Airway epithelial cell (primary cell): ENCODE data around the genes HSPA8, OR4D5 and OR10G4.

DNA sequence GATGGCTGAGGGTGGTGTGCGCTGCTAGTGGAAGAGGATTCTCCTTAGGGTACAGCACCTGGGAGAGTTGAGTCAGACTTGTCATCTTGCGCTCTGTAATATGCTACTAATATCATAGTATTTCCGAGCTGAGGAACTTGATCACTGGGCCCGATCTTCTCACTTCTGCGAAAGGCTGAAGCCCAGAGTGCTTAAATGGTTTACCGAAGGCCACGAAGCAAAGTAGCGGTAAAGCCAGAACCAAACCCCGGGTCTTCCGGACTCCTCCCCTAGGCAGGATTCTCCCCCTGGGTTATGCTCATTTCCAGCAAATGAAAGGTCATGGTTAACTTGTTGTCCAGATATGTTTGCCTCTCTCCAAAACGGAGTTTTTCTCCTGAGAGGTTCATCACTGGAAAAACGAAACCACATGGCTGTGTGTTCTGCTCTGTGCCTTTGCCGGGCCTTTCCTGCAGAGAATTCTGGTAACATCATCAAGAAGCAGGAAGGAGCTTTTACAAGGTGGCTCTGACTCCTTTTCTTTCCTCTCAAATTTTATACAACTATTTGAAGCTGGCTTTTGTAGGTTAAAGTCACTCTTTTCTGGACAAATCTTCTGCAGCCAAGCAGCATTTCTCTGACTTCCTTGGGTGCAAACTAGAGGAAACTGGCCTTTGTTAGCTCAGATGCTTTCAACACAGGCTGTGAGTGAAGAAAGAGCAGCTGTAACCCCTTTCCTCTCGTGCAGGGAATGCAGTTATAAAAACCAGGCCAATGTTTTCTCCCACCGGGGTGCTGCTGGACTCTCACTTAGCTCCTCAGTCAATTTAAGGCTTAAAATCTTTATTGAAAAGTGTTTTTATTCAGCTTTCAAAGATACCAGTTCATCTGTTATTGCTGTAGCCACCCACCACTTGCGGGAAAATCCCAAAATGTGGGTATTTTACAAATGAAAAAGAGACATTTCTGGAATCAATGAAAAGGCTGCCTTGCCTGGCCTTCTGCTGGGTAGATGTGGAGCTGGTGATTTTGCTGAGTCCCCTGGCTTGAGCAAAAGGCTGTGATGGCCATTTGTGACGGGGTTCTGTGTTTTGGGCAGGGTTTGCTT lies 35.6 kb downstream of the UBASH3B start:
- RAMPAGE, long total RNA, result no peak

- RAMPAGE, long total RNA, result no peak
Observed at GRCh38 chr11:122716948-122717632, 61.6 kb downstream of the UBASH3B start.

- RAMPAGE, long total RNA, result no peak
Observed at GRCh38 chr11:122742272-122743191, 87.0 kb downstream of the UBASH3B start.

- RAMPAGE, long total RNA, result no peak
Observed at GRCh38 chr11:122773931-122774204, 64.4 kb upstream of the CRTAM start.

GRCh38 chr11:122862091-122862568 lies 20.4 kb upstream of the JHY start:
- RAMPAGE, long total RNA, result no peak

DNA sequence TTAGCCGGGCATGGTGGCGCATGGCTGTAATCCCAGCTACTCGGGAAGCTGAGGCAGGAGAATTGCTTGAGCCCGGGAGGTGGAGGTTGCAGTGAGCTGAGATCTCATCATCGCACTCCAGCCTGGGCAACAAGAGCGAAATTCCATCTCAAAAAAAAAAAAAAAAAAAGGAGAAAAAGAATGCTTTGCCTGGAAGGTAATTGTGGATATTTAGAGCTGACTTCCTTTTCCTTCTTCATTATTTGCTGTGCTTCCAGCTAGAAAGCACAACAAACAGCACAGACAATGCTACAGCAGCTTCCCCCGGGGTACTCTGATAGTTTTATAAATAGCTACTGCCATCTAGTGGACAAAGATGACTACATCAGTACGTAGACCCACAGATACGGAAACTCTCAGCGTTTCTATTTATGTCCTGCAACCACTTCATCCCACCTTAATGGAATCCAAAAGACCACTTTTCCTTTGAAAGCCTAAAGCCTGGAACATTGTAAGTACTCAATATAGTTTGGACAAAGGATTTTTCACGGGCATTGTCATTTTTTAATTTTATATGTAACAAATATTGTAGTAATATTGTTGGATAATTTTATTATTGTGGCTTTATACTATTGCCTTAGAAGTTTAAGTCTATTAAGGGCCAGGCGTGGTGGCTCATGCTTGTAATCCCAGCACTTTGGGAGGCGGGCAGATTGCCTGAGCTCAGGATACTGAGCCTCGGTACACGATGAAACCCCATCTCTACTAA lies 7.6 kb downstream of the HSPA8 start:
- RAMPAGE, long total RNA, result no peak

GRCh38 chr11:123055850-123056407 lies 6.0 kb downstream of the HSPA8 start:
- RAMPAGE, long total RNA, result no peak

- RAMPAGE, long total RNA, result no peak
Observed at GRCh38 chr11:123060135-123060434, 1.9 kb downstream of the HSPA8 start.

GRCh38 chr11:123061115-123062257 lies at the start of gene HSPA8:
Gene HSPA8, minus strand, starts transcription at chr11:123062136.
- RAMPAGE, long total RNA, result no peak

GRCh38 chr11:123122059-123123017 lies 60.4 kb upstream of the HSPA8 start:
- RAMPAGE, long total RNA, result no peak

GRCh38 chr11:123364061-123364520 lies 66.0 kb upstream of the GRAMD1B start:
- RAMPAGE, long total RNA, result no peak

- RAMPAGE, long total RNA, result no peak
Observed at GRCh38 chr11:123431792-123432032, 1.6 kb downstream of the GRAMD1B start.

GRCh38 chr11:123450530-123451050 lies 20.5 kb downstream of the GRAMD1B start:
- RAMPAGE, long total RNA, result no peak

DNA sequence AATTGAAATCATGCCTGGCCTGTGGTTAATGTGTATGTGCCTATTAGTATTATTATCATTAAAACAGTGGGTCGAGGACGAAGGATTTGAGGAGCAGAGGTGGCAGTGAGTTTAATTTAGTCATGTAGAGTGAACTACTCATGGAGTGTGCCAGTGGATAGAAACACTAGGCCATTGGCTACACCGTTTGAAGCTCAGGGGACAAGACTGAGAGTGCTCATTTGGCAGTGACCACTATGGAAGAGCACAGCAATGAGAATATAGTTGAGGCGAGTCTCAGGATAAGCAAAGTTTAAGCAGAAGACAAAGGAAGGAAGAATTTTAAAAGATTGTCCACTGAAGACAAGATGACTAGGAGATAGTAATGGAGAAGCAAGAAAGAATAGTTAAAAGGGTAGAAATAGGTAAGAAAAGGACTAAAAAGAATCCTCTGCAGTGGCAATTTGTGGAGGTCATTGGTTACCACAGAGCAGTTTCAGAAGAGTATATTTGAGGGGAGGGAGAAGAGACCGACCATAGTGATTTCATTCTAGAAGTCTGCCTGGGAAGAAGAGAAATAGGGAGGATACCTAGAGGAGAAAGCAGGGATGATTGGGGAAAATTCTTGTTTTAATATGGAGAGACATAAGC lies 59.2 kb downstream of the GRAMD1B start:
- RAMPAGE, long total RNA, result no peak

GRCh38 chr11:123504369-123504645 lies 74.2 kb downstream of the GRAMD1B start:
- RAMPAGE, long total RNA, result no peak

- RAMPAGE, long total RNA, result no peak
Observed at GRCh38 chr11:123559847-123560472, 94.5 kb downstream of the SCN3B start.

DNA sequence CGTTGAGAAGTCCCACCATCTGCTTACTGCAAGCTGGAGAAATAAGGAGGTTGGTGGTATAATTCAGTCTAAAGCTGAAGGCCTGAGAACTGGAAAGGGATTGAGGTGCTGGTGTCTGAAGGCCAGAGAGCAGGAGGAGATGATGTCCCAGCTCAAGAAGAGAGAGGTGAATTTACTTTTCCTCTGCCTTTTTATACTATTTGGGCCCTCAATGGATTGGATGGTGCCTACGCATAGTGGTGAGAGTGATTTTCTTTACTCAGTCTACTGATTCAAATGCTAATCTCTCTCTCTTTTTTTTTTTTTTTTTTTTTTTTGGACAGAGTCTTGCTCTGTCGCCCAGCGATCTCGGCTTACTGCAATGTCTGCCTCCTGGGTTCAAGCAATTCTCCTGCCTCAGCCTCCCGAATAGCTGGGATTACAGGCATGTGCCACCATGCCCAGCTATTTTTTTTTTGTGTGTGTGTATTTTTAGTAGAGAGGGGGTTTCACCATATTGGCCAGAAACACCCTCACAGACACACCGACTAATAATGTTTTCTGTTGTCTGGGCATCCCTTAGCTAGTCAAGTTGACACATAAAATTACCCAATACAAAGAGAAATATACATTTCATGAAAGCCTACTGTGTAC lies 1.5 kb upstream of the ZNF202 start:
- RAMPAGE, long total RNA, result no peak

DNA sequence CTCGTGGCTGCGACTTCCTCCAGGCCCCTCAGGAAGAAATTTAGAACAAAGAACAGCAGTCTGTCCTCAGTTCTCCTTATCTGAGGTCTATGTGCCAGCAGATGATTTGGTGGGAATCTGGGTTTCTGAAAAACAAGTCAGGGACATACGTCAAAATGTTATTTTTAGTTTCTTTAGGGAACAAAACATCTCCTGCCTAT lies 8.1 kb downstream of the OR6M1 start:
- RAMPAGE, long total RNA, result no peak

GRCh38 chr11:123939298-123939802 lies at the start of gene OR4D5:
Gene OR4D5, plus strand, starts transcription at chr11:123939617.
- RAMPAGE, long total RNA, result no peak

DNA sequence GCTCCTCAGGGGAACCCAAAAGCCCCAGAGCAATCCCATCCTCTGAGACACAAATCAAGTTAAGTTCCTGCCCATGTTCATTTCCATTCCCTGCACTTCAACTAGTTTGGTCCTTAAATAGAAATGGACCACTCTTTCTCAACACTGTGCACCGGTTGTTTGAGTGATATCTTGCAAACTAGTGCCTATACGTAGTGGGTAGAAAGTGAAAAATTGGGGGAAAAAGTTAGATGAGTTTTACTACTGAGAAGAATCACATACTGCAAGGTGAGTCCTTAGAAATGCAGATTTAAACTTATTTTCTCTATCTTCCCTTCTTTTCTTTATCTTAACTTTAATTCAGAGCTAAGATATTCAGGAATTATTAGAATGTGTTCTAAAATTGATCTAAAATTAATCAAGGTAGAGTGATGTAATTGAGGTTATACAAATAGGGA lies at the start of gene OR10G4:
TSS of gene OR10G4 (plus strand) at position 152 of the 437 bp plus-strand sequence.
- RAMPAGE, long total RNA, result no peak